Airway epithelial cell (primary cell): ENCODE measurements around a stretch of chr7.

- RAMPAGE, long total RNA, result no peak
These were observed 3.9 kb downstream of the TRAPPC14 start for GRCh38 chr7:100154281-100155319.

DNA sequence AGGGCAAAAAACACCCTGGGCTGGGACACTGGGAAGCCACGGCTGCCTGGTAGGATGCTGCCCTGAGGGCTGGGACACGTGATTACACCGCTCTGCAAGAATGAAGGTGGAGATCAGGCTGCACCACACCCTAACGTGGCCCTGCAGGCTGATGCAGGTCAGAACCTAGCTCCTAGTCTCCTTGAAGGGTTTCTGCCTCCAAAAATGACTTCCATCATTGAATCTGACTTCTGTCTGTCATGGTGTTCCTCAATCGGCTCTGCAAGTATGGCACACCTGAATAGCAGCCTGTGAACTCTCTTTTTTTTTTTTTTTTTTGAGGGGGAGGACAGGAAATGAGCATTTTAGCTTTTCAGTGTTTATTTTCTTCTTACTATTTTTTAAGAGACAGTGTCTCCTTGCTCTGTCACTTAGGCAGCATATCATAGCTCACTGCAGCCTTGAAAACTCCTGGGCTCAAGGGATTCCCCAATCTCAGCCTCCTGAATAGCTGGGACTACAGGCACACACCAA lies 4.7 kb upstream of the TRAPPC14 start:
- RAMPAGE, long total RNA, result no peak

- RAMPAGE, long total RNA, result no peak
These were observed 623 bp downstream of the GAL3ST4 start for GRCh38 chr7:100167553-100168434.

DNA sequence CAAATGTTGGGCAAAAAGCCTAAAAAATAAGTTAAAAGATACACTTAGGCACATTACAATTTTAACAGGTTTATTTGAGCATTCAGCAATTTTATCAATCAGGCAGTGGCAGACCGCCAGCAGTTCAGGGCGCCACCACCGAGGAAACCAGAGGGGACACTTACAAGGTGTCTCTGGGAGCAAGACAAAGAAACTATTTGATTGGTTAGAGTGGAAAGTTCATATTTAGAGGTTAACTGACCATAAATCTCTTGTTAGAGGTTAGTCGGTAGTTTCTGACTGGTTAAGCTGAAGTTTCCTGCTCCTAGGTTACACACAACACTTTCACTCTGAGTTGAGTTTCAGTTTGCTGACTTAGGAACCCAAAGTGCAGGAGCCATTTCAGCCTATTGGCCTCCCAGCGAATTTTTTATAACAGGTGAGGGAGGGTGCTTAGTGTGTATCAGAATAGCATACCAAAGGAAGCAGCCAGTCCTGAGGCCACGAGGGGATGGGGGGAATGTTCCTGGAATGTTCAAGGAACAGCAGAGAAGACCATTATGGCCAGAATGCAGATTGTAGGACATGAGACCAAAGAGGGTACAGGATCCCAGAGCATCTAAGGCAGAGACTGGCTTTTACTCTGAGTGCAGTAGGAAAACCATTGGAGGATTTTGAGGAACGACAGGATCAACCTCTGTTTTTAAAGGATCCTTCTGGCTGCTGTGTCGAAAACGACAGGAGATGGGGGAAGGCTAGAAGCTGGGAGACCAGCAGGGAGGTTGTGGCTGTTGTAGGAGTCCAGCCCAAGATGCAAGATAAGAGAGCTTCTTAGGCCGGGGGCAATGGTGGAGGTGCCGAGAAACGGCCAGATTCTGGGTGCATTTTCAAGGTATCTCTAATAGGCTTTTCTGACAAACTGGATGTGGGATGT lies 10.6 kb upstream of the PVRIG start:
- RAMPAGE, long total RNA, result no peak

DNA sequence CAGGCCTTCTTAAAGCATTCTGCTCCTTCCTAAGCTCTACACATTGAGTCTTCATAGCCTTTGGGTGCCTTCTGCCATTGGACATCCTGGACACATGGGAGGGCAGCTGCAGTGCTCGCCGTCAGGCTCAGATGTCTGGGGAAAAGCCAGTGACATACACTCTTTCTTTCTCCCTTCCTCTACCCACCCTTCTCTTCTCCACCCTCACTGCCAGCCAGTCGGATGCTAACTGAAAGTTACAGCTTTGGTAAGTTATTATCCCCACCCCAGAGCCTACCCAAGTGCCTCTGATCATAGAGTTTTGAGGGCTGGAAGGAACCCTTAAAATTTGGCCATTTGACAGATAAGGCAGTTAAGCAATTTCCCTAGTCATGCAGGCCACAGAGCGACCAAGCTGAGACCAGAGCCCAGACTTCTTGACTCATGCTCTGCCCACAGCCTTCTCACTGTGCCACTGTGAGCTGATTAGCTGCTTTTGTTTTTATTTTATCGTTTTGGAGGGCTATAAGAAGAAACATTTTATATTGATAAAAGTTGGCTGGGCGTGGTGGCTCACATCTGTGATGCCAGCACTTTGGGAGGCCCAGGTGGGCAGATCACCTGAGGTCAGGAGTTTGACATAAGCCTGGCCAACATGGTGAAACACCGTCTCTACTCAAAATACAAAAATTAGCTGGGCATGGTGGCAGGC lies 17.2 kb downstream of the SAP25 start:
- RAMPAGE, long total RNA, result no peak

- RAMPAGE, long total RNA, result no peak
These were observed 8.7 kb downstream of the SAP25 start for GRCh38 chr7:100564899-100565495.

DNA sequence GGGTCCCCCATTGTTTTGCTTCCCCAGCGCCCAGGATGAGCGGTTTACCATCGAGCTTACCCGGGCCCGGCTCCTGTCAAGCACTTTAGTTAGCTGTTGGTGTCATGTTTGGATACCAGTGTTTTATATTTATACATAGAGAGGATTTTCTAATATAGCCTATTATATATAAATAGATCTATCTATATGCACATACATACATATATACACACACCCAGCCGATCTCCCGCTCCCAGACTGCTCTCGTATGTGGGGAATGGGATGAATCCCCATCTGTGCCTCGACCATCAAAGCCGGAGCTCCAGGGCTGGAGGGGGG lies 8.2 kb downstream of the SAP25 start:
- RAMPAGE, long total RNA, result no peak

DNA sequence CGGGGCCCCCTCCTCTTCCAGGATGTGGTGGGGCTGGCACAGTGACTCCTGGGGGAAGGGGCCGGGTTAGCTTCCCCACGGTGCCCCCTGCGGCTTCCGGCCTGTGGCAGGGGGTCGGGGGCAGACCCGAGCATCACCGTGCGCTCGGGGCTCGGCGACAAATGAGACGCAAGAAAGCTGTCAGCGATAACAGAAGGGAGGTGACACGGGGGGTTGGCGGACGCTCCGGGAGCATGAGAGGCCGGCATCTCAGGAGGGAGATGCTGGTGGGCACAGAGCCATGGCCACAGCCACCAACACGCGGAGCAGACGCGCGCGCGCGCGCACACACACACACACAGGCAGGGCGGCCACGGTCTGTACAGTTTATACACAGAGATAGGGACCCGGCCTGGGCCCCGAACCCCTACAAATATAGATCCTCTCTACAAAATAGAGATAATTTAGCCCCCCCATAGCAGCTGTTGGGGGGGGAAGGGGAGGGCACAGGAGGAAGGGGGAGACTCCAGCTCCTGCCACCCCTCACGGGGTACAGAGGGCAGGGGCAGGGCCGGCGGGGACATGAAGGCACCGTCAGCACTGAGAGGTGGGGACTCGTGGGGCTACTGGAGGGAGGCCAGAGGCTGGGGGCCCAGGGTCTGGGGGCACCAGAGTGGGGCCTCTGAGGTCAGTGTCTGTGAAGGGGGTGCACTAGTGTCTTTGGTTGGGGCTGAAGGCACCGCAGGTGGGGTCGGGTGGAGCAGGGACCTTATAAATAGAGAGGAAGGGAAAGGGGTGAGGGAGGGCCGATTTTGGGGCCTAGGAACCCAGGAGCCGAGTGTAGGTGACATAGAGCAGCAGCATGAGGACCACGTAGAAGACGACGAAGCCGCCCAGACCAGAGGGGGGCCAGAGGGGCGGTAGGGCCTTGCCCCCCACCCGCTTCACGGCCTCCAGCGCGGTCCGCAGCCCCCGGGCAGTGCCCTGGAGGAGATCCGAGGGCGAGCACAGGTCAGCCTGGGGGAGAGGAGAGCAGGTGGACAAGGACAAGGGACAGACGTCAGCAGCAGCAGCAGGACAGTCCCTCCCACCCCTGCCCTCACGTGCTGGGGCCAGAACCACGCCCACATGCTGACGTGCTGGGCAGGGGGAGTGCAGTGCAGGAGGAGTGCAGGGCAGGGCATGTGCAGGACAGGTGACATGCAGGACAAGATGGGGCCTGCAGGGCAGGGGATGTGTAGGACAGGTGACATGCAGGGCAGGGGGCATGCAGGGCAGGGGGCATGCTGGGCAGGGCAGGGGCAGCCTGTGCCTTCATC lies 1.1 kb upstream of the SAP25 start:
- RAMPAGE, long total RNA, result no peak

DNA sequence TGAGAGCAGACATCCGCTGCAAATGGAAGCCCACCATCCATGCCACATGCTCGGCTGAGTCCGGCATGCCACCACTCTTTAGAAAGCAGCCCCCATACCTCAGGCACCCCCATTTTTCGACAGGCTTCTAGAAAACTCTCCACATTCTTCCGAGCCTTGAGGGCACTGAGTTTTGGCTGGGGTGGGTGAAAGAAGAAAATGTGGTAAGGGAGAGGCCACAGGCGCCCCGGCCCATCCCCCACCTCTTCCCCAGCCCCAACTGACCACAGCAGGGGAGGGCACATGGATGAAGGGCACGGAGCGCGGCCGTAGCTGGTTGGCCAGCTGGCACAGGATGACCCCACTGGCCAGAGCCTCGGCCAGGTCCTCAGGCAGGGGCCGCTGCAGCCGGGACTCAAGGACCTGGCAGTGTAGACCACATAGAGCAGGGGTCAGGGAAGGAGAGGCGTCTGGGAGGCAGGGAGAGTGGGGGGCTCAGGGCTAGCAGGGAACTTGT lies 2.0 kb upstream of the SAP25 start:
- RAMPAGE, long total RNA, result no peak

DNA sequence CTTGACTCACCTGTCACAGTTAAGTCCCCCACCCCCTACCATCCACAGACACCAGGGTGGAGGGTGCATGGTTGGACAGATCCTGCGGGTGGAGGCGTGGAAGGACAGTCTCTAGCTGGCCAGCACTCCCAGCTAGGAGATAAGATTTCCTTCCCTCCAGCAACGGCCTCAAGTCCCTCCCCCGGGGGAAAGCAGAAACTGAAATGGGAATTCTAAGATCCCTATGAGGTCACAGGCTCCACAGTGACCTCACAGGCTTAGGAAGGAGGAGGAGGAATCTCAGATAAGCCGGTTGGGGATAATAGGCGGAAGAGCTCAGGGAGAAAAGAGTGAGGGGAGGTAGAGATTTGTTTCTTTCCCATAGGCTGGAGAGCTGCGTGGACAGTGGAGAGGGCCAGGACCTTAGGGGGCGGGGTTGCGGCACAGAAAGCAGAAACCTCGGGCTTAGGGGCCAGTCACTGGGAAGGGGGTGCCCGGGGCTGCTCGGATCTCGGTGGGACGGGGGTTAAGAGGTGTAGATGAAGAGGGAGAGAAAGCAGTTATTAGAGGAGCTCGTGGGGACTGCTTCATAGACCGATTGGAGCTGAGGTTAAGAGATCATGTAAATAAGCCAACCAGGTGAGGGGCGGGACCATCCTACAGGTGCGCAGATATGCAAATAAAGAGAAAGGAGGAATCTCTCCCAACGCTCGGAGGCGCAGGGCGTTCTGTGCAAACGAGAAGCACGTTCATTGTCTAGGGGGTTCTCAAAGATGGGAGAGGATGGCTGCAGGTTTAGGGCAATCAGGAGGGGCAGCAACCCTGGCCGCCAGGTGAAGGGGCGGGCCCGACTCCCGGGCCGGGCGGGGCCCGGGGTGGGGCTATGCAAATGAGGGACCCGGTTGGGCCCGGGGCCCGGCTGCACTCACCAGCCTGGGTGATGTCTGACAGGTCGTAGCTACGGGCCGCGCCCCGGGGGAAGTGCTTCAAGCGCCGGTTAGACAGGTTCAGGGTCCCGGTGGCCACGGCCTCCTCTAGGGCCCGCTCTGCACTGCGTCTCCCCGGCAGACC lies 631 bp downstream of the LRCH4 start:
- RAMPAGE, long total RNA, result no peak

GRCh38 chr7:100640318-100640916 lies 935 bp downstream of the TFR2 start:
- RAMPAGE, long total RNA, result no peak

- RAMPAGE, long total RNA, result no peak
These were observed 902 bp downstream of the GNB2 start for GRCh38 chr7:100674128-100675156.

DNA sequence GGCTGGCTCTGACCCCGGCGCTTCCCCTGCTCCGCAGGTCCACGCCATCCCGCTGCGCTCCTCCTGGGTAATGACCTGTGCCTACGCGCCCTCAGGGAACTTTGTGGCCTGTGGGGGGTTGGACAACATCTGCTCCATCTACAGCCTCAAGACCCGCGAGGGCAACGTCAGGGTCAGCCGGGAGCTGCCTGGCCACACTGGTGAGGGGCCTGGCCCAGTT lies 3.8 kb downstream of the GNB2 start:
- RAMPAGE, long total RNA, result no peak

DNA sequence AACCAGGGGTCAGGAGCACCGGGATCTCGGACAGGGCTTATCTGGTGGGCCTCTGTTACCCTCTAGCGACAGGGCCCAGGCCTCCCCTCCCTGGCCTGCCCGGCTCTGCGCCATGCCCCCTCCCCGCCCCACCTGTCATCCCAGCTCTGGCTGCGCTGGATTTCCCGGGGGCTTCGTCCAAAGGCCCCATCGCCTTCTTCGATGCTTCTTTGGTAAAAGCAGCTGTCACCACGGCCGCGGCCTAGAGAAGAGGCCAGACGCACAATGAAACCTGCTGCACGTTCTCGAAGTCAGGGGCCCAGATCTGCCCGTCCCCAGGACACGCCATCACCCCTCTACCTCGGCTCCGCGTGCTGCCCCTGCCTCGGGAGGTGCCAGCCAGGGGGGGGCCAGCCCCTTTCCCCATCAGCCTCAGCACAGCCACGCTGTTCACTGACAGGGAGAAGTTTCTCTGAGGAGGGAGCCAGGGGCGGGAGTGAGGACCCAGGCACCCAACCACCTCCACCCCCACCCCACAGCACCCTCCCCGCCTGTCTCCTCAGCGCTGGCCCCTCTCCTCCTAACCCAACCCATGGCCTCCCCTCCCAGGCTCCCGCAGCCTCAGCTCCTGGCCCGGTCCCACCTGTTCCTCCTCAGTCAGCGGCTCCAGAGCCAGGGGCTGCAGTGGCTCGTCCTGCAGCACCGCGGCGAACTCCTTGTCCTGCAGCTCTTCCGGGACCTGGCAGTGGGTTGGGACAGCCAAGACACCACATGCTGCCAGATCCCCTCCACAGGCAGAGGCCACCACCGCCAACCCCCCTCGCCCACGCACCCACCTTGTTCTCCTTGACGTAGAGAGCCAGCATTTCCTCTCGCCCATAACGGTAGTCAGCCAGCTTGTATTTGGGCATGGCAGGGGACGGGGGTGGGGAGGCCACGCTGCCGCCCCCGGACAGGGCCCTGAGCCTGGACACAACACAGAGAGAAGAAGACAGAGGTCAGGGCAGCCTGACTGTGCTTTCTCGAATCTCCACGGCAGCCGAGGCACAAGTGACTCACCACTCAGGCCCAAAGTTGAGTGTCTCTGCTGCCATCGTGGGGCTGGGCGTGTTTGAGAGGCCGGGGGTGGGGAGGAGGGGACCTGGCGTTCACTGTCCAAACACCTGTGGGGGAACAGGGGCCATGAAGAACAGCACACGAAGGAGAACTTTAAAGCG lies 6.5 kb downstream of the GIGYF1 start:
- RAMPAGE, long total RNA, result no peak

GRCh38 chr7:100823658-100824134 lies 3.6 kb downstream of the EPHB4 start:
- RAMPAGE, long total RNA, result no peak

DNA sequence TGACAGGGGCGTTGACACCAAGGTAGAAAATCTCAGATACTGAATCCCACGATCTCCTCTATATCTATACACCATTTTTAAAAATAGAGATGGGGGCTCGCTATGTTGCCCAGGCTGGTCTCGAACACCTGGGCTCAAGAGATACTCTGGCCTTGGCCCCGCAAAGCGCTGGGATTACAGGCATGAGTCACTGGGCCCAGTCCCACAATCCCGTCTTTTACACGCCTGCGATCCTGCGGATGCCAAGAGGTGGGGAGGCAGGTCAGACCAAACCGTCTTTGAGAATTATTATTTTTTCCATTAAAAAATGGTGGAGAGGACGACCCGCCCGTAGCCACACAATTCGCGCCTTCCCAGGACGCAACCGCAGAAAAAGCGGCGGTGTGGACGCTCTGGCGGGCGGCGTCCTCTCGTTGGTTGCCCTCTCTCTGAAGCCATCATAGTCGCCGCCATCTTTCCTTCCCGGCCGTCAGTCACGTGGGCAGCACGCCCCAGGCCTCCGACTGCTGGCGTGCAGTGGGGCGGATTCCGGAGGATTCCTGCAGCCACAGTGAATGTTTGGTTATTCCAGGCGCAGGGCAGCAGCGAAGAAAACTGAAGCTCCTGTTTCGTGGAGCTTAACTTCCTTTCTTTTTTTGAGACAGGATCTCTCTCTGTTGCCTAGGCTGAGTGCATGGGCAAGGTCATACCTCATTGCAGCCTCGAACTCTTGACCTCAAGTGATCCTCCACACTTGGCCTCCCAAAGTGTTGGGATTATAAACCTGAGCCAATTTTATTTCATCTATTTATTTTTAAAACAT lies 9.9 kb upstream of the EPHB4 start:
- RAMPAGE, long total RNA, result no peak

DNA sequence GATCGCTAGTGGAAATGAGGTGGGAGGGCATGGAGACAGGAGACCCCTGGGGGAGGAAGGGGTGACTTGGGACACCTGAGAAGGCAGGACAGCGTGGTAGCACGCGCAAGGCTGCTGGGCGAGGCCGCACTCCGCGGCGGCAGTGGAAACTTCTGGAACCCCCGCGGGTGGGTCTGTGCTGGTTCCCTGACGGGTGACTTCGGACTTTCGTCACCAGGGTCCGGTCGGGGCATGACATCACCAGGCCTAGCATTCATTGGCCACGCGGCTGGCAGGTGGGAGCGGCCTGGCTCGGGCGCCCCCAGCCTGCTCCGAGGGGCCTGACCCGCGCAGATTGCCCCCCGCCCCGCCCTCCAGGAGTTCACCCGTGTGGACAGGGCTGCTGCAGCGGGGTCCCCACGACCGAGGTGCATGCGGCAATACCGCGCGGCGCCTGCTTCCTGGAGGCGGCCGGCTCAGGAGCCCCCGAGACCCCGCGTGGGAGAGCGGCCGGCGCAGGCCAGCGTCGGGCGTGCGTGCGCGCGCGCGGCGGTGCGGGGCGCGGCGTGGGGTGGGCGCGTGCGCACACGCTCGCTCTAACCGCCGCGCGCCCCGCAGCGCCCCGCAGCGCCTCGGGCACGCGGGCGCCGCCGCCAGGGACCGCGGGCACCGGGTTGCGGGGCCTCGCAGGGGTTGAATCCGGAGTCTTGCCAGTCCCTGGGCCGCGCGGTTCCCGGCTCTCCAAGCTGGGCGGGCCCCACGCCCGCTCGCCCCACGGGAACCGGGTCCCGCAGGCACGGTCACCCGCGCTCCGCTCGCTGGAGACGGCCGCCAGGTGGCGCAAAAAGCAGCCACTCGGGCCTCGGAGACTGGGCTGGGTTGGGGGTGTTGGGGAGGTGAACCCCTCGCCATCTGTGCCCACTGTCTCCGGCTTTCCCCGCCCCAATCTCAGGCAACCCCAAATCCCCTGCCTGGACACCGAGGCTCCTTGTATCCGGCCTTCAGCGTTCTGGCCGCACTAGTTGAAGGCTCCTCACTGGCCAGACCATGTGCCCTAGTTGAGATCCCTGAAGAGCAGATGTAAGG lies 1.1 kb upstream of the ACHE start:
- RAMPAGE, long total RNA, result no peak

DNA sequence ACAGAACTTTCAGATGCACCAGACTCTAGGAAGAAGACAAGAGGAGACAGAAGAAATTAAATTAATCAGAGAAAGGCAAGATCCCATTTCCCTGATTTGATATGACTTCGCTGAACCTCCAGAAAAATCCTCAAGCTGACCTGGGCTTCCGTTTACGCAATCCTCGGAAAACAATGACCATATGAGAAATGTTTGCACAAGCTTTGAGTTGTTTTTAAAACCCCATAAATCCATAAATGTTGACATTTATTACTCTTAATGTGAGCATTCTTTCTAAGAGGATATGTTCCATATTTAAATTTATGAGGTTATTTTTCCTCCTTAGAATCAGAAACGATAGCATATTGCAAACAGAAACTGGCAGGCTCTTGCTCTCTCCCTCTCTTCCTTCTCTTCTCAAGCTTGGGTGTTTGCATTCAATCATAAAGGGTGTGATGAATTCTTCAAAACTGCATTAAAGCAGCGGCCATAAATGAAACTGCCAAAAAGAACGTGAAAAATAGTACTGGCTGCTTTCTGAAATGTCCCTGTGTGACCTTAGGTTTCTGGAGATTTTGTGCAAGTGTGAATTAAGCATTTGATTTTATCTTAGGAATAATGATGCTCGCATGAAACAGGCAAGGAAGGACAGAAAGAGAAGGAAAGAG lies 6.9 kb upstream of the MUC3A start:
- RAMPAGE, long total RNA, result no peak

GRCh38 chr7:100952550-100953499 lies 3.5 kb downstream of the MUC3A start:
- RAMPAGE, long total RNA, result no peak

DNA sequence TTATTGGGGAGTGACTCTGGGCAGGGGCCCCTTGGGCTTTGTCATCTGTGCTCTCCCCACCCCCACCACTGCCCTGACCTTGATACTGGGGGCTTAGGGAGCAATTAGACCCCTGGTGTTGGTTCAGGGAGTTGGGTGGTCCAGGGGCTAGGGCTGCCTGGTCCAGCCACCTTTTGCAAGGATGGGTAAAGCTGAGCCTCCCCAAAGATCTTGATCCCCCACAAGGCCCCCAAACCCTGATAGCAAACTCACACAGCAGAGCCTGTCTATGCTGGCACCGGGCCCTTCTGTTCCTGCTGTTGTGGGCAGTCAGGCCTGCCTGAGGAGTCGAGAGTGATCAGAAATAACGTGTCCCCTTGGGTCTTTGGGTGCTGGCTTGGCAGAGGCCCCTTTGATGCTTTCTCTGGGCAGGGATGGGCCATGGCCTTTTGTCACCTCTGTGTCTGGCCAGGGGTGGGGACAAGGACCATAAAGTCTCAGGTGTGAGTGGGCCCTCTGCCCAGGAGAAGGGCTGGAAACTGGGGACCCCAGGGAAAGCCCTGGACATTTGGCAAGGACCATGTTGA lies 739 bp upstream of the MUC12 start:
- RAMPAGE, long total RNA, result no peak